Stomach (tissue), 7 donors: ENCODE data around the genes CST8 and CST3.

GRCh38 chr20:23180274-23180901, 94.3 kb upstream of the CD93 start:
- PRO-cap = no peak
- RAMPAGE, long total RNA, 5 experiments = no peak in any of the 5 experiments
- RRBS = no CpG with 5 or more reads among the region's 9 CpGs

- PRO-cap = bidirectional peak, plus-strand start at chr20:23205914, minus-strand start at chr20:23205825
- RAMPAGE, long total RNA, 5 experiments = no peak in any of the 5 experiments
- RRBS = 9% methylated on average over 3 of the region's 12 CpGs
These were observed 119.6 kb upstream of the CD93 start for GRCh38 chr20:23205636-23206219.

- PRO-cap = no peak
- RAMPAGE, long total RNA, 5 experiments = start-site peak on the minus strand in 1 of 5 experiments, at chr20:23305135-23305144 at its widest, 20 reads per replicate
- RRBS = no CpG with 5 or more reads among the region's 3 CpGs
These were observed 45.6 kb upstream of the NXT1 start for GRCh38 chr20:23305008-23305446.

- PRO-cap = bidirectional peak, plus-strand start at chr20:23362874, minus-strand start at chr20:23362715
- RAMPAGE, long total RNA, 5 experiments = no peak in any of the 5 experiments
- RRBS = 1% methylated on average over 14 of the region's 28 CpGs
These were observed 592 bp downstream of the GZF1 start for GRCh38 chr20:23362517-23363030.

- PRO-cap = no peak
- RAMPAGE, long total RNA, 5 experiments = no peak in any of the 5 experiments
- RRBS = no CpG with 5 or more reads among the region's 6 CpGs
These were observed 8.3 kb downstream of the GZF1 start for GRCh38 chr20:23370249-23370757.

DNA sequence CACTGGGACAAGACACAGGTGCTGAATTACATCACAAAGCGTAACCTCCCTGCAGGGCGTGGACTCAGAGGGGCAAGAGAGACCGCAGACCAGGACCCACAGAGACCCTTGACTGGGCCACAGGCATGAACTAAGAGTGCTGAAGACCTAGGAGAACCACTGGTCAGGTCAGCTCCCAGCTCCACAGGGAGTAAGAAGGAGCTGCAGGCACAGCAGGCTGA, at the start of gene CST8:
TSS of gene CST8 (plus strand) at position 101 of the 221 bp plus-strand sequence.
- PRO-cap = no peak
- RAMPAGE, long total RNA, 5 experiments = no peak in any of the 5 experiments
- RRBS = no CpG with 5 or more reads among the region's 3 CpGs

- PRO-cap = no peak
- RAMPAGE, long total RNA, 5 experiments = start-site peak on the minus strand in 2 of 5 experiments, at chr20:23633927-23633994 at its widest, 162 to 243 reads per replicate
- RRBS = no CpG with 5 or more reads among the region's 15 CpGs
These were observed 4.1 kb downstream of the CST3 start for GRCh38 chr20:23633440-23634290.

DNA sequence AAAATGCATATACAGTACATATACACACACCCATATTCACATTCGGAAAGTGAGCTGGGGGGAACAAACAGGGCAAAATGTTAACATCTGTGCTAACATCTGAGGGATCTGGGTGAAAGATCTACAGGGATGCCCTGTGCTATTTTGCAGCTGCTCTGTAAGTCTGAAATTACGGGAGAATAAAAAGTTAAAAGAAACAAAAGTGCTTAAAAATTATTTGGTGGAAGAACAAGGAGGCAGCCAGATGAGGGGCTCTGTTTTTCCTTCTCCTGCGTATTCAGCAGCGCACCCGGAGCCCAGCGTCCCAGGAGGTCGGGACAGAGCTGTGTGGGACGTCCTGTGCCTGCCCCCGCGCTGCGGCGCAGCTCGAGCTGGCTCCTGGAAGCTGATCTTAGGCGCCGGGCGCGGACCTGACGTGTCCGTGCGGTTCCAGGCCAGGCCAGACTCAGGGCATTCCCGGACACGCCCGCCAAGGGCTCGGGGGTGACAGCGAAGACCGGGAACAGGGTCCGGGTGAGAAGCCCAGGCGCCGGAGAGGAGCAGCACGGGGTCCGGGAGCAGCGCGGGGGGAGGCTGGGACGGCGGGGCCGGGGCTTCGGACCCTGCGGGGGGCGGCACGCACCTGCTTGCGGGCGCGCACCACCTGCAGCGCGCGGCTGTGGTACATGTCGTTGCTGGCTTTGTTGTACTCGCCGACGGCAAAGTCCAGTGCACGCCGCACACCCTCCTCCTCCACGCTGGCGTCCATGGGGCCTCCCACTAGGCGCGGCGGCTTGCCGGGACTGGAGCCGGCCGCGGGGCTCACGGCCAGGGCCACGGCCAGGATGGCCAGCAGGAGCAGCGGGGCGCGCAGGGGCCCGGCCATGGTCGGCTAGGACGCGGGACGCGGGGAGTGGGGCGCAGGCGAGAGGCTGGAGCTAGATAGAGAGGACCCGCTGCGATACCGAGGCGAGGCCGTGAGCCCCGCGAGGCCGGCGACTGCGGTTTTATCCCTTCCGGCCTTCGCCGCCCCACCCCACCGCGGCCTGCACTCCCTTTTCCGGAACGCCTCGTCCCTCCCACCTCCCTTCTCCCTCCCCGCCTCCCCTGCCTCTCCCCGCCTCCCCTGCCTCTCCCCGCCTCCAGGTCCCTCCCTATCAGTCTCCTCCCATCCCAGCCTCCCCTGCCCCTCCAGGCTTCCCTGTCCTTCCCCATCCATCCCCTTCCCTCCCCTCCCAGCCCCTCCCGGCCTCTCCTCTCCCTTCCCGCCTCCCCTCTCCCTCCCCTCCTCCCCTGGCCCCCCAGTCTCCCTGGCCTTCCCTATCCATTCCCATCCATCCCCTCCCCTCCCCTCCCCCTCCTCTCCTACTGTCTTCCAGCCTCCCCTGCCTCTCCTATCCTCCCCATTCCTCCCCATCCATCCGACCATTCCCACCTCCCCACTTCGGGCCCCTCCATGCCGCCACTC, at the start of gene CST3:
TSS of gene CST3 (minus strand) at position 958 of the 1,447 bp plus-strand sequence.
- PRO-cap = bidirectional peak, plus-strand start at position 418 of the sequence, minus-strand start at position 356 of the sequence; bidirectional peak, plus-strand start at position 810 of the sequence, minus-strand start at position 682 of the sequence; bidirectional peak, plus-strand start at position 1,136 of the sequence, minus-strand start at position 958 of the sequence
- RAMPAGE, long total RNA, 5 experiments = start-site peak on the minus strand in 5 of 5 experiments, centred at positions 699 to 970 of the sequence, 17 to 499 reads per replicate
- RRBS = 3% methylated on average over 50 of the region's 100 CpGs

- PRO-cap = no peak
- RAMPAGE, long total RNA, 5 experiments = no peak in any of the 5 experiments
- RRBS = no CpG with 5 or more reads among the region's 8 CpGs
These were observed 4.4 kb upstream of the CST4 start for GRCh38 chr20:23693092-23693724.

- PRO-cap = no peak
- RAMPAGE, long total RNA, 5 experiments = start-site peak on the minus strand in 2 of 5 experiments, at chr20:24964016-24964282 at its widest, 8 to 9 reads per replicate
- RRBS = no CpG with 5 or more reads among the region's 16 CpGs
These were observed 14.8 kb downstream of the CST7 start for GRCh38 chr20:24963781-24964256.

DNA sequence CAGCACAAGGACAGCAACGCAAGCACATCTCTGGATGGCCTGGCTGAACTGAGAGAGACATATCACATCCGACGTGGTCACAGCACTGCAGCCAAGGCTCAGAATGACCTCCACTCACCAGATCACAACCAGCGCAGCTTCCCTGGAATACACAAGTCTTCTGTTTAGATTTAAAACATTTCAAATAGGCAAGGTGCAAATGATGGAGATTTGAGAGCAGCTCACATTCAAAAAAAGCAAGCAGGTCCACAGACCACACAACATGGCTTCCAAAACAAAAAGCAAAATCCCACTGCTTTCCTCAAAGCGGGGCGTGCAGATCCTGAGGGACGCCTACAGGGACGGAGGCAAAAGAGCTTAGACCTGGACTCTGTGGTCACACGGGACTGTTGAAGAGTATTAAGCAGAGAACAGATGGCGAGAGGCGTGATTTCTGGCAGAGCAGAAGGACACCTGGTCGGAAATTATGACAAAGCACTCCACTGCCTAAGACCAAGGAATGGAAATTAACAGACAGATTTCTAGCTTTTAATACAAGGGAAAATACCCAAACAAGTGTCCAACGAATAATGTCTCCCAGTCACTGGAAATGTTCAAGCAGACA, 15.3 kb downstream of the CST7 start:
- PRO-cap = no peak
- RAMPAGE, long total RNA, 5 experiments = no peak in any of the 5 experiments
- RRBS = no CpG with 5 or more reads among the region's 13 CpGs

DNA sequence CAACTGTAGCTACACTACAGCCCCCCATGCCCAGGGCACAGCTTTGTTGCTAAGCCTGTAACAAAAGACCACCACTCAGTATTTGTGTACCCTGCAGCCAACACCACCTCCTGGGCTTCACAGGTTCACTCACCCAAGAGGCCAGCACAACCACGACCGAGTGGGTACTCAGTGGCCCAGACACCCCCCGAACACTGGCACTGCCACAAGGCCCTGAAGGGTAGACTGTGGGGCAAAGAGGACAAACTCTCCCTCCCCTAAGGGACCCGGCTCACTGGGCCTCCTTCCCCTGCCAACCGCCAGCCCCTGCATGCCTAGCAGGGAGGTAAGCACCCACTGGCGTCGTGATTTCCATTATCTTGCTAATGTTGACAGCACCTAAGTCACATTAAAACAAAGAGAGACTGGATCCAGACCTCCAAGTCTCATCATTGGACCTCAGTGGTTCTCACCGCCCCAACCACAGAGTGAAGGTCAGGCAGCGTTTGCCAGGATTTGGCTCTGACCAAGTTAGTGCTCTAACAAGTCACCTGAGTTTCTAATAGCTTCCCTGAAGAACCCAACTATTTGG, 13.9 kb upstream of the APMAP start:
- PRO-cap = no peak
- RAMPAGE, long total RNA, 5 experiments = start-site peak on the minus strand in 3 of 5 experiments, centred at positions 78 to 375 of the sequence, 10 to 58 reads per replicate
- RRBS = no CpG with 5 or more reads among the region's 9 CpGs

- PRO-cap = no peak
- RAMPAGE, long total RNA, 5 experiments = start-site peak on the plus strand in 1 of 5 experiments, at chr20:25221712-25221894 at its widest, 113 reads per replicate
- RRBS = 87% methylated on average over 5 of the region's 31 CpGs
These were observed 26.0 kb upstream of the PYGB start for GRCh38 chr20:25221592-25222540.

GRCh38 chr20:25360873-25361418, 29.7 kb downstream of the ABHD12 start:
- PRO-cap = no peak
- RAMPAGE, long total RNA, 5 experiments = no peak in any of the 5 experiments
- RRBS = no CpG with 5 or more reads among the region's 7 CpGs

- PRO-cap = no peak
- RAMPAGE, long total RNA, 5 experiments = no peak in any of the 5 experiments
- RRBS = no CpG with 5 or more reads among the region's 4 CpGs
These were observed 6.1 kb downstream of the ABHD12 start for GRCh38 chr20:25384510-25384931.

DNA sequence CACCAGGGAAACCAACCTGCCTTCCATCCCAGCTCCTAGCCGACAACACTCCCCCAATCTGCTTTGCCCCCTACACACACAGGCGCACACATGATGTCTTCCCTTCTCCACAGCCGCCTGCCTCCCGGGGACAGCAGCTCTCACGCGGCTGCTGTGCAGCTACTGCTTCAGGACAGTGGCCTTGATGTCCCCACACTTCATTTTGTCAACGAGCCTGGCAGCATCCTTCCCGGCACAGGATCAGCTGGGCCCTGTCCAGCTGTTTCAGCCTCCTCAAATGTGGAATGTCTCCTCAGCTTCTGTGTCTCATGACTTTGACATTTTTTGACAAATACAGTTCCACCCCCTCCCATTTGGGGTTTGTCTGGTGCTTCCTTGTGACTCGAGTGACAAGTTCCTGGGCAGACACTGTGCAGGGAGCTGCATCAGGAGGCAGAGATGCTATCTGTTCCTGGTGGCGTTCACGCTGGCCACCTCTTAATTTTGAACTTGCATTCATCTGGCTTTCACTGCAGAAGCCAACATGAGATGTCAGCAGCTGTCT, 57.1 kb downstream of the GINS1 start:
- PRO-cap = no peak
- RAMPAGE, long total RNA, 5 experiments = start-site peak on the minus strand in 1 of 5 experiments, centred at position 462 of the sequence, 7 reads per replicate
- RRBS = 86% methylated on average over 5 of the region's 11 CpGs

GRCh38 chr20:25538712-25539948, 46.2 kb downstream of the NINL start:
- PRO-cap = no peak
- RAMPAGE, long total RNA, 5 experiments = no peak in any of the 5 experiments
- RRBS = no CpG with 5 or more reads among the region's 25 CpGs

- PRO-cap = no peak
- RAMPAGE, long total RNA, 5 experiments = start-site peak on the minus strand in 1 of 5 experiments, at chr20:25615572-25615791 at its widest, 5 reads per replicate
- RRBS = no CpG with 5 or more reads among the region's 2 CpGs
These were observed 8.5 kb downstream of the NANP start for GRCh38 chr20:25615116-25615890.

DNA sequence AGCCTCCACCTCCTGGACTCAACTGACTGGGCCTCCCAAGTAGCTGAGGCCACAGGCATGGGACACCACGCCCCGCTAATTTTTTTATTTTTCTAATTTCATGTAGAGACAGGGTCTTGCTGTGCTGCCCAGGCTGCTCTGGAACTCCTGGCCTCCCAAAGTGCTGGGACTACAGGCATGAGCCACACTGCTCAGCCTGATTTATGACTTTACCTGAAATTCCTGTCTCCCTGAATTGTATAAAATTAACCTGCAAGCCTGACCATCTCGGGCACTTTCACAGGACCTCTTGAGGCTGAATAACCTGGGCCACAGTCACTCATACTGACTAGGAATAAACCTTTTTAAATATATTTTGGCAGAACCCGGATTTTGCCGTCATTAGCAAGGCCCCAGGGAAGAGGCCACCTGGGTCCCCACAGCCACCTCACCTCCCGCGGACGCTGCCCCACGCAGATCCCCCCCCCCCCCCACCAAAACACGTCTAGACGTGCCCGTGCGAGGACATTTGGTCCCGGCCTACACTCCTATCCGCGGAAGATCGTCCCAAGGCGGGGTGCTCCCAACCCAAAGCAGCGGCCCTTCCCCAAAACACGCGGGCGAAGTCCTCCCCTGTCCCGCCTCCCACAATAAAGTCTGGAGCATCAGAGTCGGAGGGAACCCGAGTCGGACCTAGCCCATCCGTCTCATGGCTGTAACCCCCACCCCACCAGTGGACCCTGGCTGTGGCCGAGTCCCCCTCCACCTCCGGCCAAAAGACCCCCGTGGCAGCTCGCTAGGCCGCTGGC, 829 bp downstream of the ZNF337 start:
- PRO-cap = no peak
- RAMPAGE, long total RNA, 5 experiments = no peak in any of the 5 experiments
- RRBS = under 1% methylated on average over 4 of the region's 32 CpGs

DNA sequence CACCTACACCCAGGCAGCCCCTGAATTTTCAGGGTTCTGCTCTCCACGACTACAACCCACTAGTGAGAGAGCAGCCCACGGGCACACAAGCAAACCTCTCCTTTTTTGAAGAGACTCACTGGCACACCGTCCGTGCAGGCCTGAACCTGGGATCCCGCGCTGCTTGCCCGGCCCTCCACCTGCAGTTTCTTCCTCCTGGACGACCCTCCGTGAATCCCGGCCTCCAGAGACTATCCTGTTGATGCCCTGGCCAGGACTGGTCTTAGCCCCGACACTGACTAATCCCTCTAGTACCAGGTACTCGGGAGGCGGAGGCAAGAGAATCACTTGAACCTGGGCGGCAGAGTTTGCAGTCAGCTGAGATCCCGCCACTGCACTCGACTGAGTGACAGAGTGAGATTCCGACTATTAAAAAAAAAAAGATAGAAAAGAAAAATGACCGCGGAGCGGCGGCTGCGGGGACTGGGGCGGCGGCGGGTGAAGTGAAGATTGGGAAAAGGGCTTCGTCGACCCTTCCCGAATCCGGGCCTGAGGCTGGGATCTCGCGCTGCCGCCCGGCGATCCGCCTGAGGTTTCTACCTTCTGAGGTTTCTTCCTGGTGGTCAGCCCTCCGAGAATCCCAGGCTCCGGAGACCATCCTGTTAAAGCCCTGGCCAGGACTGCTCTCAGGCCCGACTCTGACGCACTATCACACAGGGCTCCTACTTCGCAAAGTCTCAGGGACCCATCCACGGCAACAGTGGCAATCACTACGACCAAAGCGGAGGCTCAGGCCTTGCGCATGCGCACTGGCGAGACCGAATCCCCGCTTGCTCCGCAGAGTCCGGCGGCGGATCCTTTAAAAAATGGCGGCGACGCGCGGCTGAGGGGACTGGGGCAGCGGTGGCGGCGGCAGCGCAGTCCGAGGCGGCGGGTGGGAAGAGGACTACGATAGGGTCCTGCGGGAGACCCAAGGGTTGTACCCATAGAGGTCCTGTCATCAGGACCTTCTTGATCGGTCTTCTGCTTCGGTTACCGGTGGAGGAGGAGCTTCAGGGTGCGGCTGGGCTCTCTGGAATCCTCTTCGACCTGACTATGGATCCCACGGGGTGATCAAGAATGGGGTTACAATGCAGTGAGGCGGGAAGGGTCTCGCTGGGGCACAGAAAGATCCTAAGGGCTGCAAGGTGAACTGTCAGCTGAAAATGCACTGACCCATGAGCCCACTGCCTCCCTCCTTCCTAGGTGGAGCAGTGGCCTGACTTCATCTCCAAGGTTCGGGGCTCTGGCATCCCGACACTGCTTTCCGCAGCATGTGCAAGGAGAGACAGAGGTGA, 157.1 kb upstream of the ZNF337 start:
- PRO-cap = bidirectional peak, plus-strand start at position 820 of the sequence, minus-strand start at position 741 of the sequence
- RAMPAGE, long total RNA, 5 experiments = start-site peak on the minus strand in 3 of 5 experiments, centred at positions 732 to 759 of the sequence, 11 to 45 reads per replicate
- RRBS = no CpG with 5 or more reads among the region's 77 CpGs